Endothelial cell of umbilical vein (primary cell): ENCODE measurements around the gene PRPS1.

DNA sequence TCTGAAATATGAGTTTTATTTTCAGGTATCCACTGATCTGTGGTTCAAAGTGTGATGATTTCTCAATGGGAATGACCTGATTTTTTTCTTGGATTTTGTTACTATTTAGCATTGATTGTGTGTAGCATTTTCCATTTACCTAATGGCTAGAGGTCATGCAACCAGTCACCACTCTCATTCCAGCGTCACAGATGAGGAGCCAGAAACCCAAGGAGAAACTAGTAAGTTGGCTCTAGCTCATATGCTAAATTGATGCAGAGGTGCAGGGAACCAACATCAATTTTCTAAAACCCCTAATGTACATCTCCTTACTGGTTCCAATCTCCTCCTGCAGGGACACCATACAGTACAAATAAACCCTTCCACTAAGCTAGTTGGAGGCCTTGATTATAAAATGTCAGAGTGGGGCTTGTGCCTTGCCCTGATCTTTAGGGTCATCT lies 118.2 kb downstream of the IL1RAPL2 start:
- PRO-cap = no peak
CAGE:
- cytosol, long polyA minus RNA = no peak
- cytosol, long polyA plus RNA = no peak
- long polyA plus RNA = no peak
- nucleus, long polyA minus RNA = no peak
- nucleus, long polyA plus RNA = no peak

GRCh38 chrX:104753638-104753915 lies 187.6 kb downstream of the IL1RAPL2 start:
- PRO-cap = no peak
CAGE:
- cytosol, long polyA minus RNA = no peak
- cytosol, long polyA plus RNA = no peak
- long polyA plus RNA = no peak
- nucleus, long polyA minus RNA = no peak
- nucleus, long polyA plus RNA = no peak

DNA sequence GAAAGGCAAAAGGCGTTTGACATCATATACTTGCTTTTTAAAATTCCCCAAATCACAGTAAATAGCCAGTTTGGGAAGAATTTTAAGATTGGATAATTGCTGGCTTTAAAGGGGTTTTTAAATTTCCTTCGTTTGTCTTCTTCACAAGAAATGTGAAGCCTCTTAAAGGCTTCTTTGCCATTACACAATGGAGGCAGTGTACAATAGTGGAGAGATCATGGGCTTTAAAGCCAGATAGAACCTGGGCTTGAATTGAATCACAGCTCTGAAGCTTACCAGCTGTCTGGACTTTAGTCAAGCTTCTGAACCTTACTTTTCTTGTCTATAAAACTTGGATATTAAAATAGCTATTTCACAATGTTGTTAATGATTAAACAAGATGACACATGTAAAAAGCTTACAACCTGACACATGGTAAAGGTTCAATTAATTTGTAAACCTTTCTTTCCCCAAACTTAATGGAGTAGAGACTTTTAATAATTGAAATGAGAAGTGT lies 21.9 kb upstream of the TBC1D8B start:
- PRO-cap = no peak
CAGE:
- cytosol, long polyA minus RNA = no peak
- cytosol, long polyA plus RNA = no peak
- long polyA plus RNA = no peak
- nucleus, long polyA minus RNA = no peak
- nucleus, long polyA plus RNA = no peak

DNA sequence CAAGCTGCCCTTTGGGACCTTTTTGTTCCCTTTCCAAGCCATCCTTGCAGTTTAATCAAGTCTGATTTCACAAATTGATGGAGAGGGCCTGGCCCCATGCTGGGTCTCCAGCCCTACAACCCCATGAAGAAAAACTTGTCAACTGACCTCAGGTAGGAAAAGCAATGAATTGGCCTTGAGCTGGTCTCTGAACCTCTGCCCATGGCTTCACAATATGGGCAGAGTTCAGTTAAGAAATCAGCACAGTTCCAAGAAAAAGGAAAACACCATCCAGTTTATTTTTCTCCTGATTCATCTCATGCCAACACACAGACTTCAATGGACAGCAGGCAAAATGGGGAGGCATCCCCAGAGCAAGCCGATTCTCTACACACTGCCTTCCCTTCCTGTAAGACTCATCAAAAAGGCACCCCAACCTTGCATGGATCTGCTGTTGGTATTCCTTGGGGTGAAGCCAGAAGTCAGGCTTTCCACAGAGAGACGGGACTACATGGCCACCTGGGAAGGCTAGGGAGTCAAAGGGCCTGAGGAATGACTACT lies 3.3 kb downstream of the RIPPLY1 start:
- PRO-cap = no peak
CAGE:
- cytosol, long polyA minus RNA = no peak
- cytosol, long polyA plus RNA = no peak
- long polyA plus RNA = no peak
- nucleus, long polyA minus RNA = no peak
- nucleus, long polyA plus RNA = no peak

- PRO-cap = no peak
CAGE:
- cytosol, long polyA minus RNA = no peak
- cytosol, long polyA plus RNA = no peak
- long polyA plus RNA = no peak
- nucleus, long polyA minus RNA = no peak
- nucleus, long polyA plus RNA = no peak
Observed at GRCh38 chrX:106950434-106950753, 30.2 kb downstream of the CLDN2 start.

- PRO-cap = bidirectional peak, plus-strand start at chrX:107628490, minus-strand start at chrX:107628238
CAGE:
- cytosol, long polyA minus RNA = start-site peak on the plus strand at chrX:107628509-107628513, 82 reads
- cytosol, long polyA plus RNA = start-site peak on the plus strand at chrX:107628489-107628517, 810 and 492 reads in 2 replicates
- long polyA plus RNA = start-site peak on the plus strand at chrX:107628506-107628517, 185 and 242 reads in 2 replicates
- nucleus, long polyA minus RNA = start-site peak on the plus strand at chrX:107628507-107628517, 273 reads
- nucleus, long polyA plus RNA = start-site peak on the plus strand at chrX:107628489-107628517, 173 and 456 reads in 2 replicates
Observed at GRCh38 chrX:107627908-107628640, at the start of gene PRPS1. Gene PRPS1 (plus strand): TSS chrX:107628510.

DNA sequence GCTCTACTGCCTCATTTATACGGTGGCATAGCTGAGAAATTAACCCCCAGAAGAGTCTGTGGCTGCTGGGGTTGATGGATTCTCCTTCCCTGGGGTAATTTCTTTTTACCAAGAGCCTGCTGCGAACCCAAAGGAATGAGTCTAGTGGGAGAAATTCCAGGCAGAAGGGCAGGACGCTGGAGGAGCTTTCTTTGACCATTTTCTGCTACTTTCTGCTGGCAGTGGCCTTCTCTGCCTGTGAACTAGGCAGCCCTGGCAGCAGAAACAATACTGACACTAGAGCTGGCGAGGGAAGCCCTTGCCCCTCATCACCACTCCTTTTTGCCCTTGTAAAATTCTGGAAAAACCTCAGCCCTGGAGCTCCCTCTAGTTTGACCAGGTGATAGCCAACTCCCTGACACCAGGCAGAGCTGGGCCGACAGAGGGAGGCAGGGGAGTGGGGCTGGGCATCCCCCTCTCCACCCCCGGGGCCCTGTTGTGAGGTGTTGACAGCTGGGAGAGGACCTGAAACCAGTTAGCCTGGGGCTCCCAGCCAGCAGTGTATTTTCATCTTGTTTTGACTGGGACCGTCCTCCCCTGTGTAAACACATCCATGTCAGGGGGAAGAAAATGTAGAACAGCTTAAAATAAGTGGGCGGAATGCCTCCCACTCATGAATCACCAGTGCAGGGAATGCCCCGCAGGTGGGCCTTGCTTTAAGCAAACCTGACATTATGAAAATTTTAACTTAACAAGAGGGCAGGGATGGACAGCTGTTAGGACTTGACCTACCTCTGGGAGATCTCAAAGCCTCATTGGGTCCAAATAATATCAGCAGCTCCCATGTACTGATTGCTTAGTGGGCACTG lies 46.1 kb downstream of the TSC22D3 start:
- PRO-cap = no peak
CAGE:
- cytosol, long polyA minus RNA = no peak
- cytosol, long polyA plus RNA = no peak
- long polyA plus RNA = no peak
- nucleus, long polyA minus RNA = no peak
- nucleus, long polyA plus RNA = no peak

- PRO-cap = no peak
CAGE:
- cytosol, long polyA minus RNA = no peak
- cytosol, long polyA plus RNA = no peak
- long polyA plus RNA = no peak
- nucleus, long polyA minus RNA = no peak
- nucleus, long polyA plus RNA = no peak
Observed at GRCh38 chrX:107730364-107731691, 44.8 kb downstream of the TSC22D3 start.

GRCh38 chrX:107744112-107744609 lies 31.4 kb downstream of the TSC22D3 start:
- PRO-cap = no peak
CAGE:
- cytosol, long polyA minus RNA = no peak
- cytosol, long polyA plus RNA = no peak
- long polyA plus RNA = no peak
- nucleus, long polyA minus RNA = no peak
- nucleus, long polyA plus RNA = no peak

GRCh38 chrX:107747497-107748430 lies 27.8 kb downstream of the TSC22D3 start:
- PRO-cap = no peak
CAGE:
- cytosol, long polyA minus RNA = no peak
- cytosol, long polyA plus RNA = no peak
- long polyA plus RNA = no peak
- nucleus, long polyA minus RNA = no peak
- nucleus, long polyA plus RNA = no peak

- PRO-cap = no peak
CAGE:
- cytosol, long polyA minus RNA = no peak
- cytosol, long polyA plus RNA = no peak
- long polyA plus RNA = no peak
- nucleus, long polyA minus RNA = no peak
- nucleus, long polyA plus RNA = no peak
Observed at GRCh38 chrX:107773888-107774560, 1.6 kb downstream of the TSC22D3 start.

GRCh38 chrX:108018608-108019021 lies 26.2 kb upstream of the VSIG1 start:
- PRO-cap = no peak
CAGE:
- cytosol, long polyA minus RNA = no peak
- cytosol, long polyA plus RNA = no peak
- long polyA plus RNA = no peak
- nucleus, long polyA minus RNA = no peak
- nucleus, long polyA plus RNA = no peak

DNA sequence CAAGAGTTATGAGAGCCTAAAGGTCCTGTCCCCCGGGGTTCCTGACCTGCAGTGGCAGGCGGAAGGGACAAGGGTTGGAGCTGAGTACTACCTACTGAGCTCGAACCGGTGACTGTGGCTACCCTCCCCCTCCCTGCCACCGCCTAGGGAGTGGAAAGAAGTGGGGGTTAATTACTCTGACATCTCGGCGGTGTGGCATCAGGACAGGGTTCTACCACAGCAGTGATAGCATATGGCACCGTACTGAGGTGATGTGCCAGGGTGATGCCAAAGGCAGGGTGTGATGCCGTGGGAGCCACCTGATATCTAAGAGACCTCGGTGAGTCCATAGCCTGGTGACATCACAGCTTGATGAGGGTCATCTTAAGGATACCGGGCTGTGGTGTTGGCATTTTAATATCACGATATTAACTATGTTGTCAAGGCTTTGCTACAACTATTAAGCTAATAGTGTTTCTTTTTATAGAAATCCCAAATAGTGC lies 401 bp downstream of the ATG4A start:
- PRO-cap = no peak
CAGE:
- cytosol, long polyA minus RNA = no peak
- cytosol, long polyA plus RNA = no peak
- long polyA plus RNA = no peak
- nucleus, long polyA minus RNA = no peak
- nucleus, long polyA plus RNA = no peak

- PRO-cap = no peak
CAGE:
- cytosol, long polyA minus RNA = no peak
- cytosol, long polyA plus RNA = no peak
- long polyA plus RNA = no peak
- nucleus, long polyA minus RNA = no peak
- nucleus, long polyA plus RNA = no peak
Observed at GRCh38 chrX:109668903-109669183, 43.9 kb upstream of the KCNE5 start.

DNA sequence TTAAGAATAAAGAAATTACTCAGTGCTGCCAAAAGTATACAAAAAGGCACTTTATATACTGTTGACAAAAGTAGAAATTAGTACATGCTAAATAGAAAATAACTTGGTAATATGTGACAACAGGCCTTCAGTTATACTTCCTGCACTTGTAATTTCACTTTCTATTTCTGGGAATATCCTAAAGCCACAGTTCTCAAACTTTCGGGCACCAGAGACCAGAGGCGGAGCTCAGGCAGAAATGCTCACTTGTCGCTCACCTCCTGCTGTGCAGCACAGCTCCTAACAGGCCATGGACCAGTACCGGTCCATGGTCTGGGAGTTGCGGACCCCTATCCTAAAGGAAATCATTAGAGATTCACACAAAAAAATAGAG lies 25.8 kb downstream of the ACSL4 start:
- PRO-cap = no peak
CAGE:
- cytosol, long polyA minus RNA = no peak
- cytosol, long polyA plus RNA = no peak
- long polyA plus RNA = no peak
- nucleus, long polyA minus RNA = no peak
- nucleus, long polyA plus RNA = no peak

GRCh38 chrX:109731823-109733065 lies 813 bp downstream of the ACSL4 start:
- PRO-cap = bidirectional peak, plus-strand start at chrX:109732441, minus-strand start at chrX:109732238; bidirectional peak, plus-strand start at chrX:109732839, minus-strand start at chrX:109732707
CAGE:
- cytosol, long polyA minus RNA = no peak
- cytosol, long polyA plus RNA = no peak
- long polyA plus RNA = start-site peak on the plus strand at chrX:109732437-109732542, 20 and 44 reads in 2 replicates
- nucleus, long polyA minus RNA = start-site peak on the plus strand at chrX:109732506-109732538, 17 reads
- nucleus, long polyA plus RNA = no peak

DNA sequence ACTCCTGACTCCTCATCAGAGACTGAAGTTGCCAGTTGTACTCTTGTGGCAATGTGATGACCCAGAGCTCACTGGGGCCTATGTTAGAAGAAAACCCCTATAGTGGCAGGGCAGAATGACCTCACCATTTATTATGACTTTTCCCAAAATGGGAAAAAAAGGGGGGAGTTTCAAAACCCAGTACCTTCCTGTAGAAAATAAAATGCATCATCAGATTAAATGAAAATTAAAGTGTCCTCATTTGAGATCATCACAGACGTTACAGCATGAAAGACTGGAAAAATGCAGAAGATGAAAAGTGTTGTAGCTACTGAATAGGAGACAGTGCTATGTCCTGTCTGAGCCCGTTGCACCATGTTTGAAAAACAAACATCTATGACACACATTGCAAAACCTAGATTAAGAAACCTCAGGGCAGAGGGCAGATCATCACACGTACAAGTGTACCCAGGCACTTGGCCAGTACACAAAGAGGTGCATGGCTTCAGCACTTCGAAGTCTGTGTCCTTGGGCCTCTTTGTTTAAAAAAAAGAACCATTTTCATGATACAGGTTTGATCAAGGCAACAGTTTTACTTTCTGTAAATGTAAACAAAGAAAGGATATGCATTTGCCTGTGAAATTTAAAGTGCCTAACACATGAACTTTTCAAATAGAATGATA lies 6.9 kb upstream of the ACSL4 start:
- PRO-cap = no peak
CAGE:
- cytosol, long polyA minus RNA = no peak
- cytosol, long polyA plus RNA = no peak
- long polyA plus RNA = no peak
- nucleus, long polyA minus RNA = no peak
- nucleus, long polyA plus RNA = no peak

DNA sequence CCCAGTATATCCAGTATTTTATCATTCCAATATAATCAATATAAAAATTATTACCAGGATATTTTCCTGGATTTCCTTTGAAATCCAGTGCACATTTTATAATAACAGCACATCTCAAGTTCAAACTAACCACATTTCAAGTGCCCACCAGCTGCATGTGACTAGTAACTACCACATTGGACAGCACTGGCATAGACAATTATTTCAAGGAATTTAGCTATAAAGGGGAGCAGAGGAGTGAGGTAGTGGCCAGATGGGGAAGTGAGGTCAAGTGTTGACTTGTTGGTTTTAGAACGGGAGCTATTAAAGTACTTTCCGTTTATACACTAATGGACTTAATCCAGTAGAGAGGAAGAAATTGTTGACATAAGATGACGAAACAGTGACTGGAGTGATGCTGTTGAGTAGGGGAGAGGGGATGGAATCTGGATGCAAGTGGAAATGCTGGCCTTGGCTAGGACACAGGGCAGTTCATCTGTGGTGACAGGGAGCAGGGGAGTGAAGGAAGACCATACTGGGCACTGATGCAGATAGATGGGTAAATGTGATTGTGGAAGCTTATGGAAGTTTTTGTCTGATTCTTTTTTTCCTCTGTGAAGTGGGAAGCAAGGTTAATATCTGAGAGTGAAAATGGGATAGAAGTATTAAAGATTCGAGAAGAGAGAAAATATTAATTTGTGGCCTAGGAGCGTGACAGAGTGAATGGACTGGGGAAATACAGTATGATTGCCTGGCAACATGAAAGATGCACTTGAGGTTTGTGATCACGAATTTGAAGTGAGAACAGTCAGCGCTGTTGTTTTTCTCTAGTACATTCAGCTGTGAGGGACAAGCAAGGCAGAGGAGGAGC lies 154.3 kb downstream of the AMMECR1 start:
- PRO-cap = no peak
CAGE:
- cytosol, long polyA minus RNA = no peak
- cytosol, long polyA plus RNA = no peak
- long polyA plus RNA = no peak
- nucleus, long polyA minus RNA = no peak
- nucleus, long polyA plus RNA = no peak

- PRO-cap = unidirectional peak, minus-strand start at chrX:111870731
CAGE:
- cytosol, long polyA minus RNA = no peak
- cytosol, long polyA plus RNA = no peak
- long polyA plus RNA = no peak
- nucleus, long polyA minus RNA = no peak
- nucleus, long polyA plus RNA = no peak
Observed at GRCh38 chrX:111870612-111870934, 5.4 kb upstream of the TRPC5OS start.

GRCh38 chrX:112718339-112718837 lies 38.6 kb upstream of the LHFPL1 start:
- PRO-cap = no peak
CAGE:
- cytosol, long polyA minus RNA = no peak
- cytosol, long polyA plus RNA = no peak
- long polyA plus RNA = no peak
- nucleus, long polyA minus RNA = no peak
- nucleus, long polyA plus RNA = no peak